Mammary epithelial cell (primary cell): ENCODE results near the gene KCNJ6.

- CAGE, long polyA plus RNA = no peak
- RRBS = no CpG with 5 or more reads among the region's 3 CpGs
Measured at GRCh38 chr21:37580475-37581062, 214.0 kb downstream of the DYRK1A start.

GRCh38 chr21:37644657-37645032 is 271.6 kb downstream of the KCNJ6 start:
- CAGE, long polyA plus RNA = no peak
- RRBS = no CpG with 5 or more reads among the region's 8 CpGs

- CAGE, long polyA plus RNA = no peak
- RRBS = 2% methylated on average over 17 of the region's 76 CpGs
Measured at GRCh38 chr21:37915848-37916837, at the start of gene KCNJ6. KCNJ6 (minus strand) TSS chr21:37916457.

- CAGE, long polyA plus RNA = no peak
- RRBS = no CpG with 5 or more reads among the region's 1 CpG
Measured at GRCh38 chr21:38266724-38267080, 9.9 kb downstream of the KCNJ15 start.

- CAGE, long polyA plus RNA = no peak
- RRBS = no CpG with 5 or more reads among the region's 7 CpGs
Measured at GRCh38 chr21:38272245-38272839, 15.6 kb downstream of the KCNJ15 start.

GRCh38 chr21:38349012-38349879 is 92.5 kb downstream of the KCNJ15 start:
- CAGE, long polyA plus RNA = no peak
- RRBS = no CpG with 5 or more reads among the region's 12 CpGs

DNA sequence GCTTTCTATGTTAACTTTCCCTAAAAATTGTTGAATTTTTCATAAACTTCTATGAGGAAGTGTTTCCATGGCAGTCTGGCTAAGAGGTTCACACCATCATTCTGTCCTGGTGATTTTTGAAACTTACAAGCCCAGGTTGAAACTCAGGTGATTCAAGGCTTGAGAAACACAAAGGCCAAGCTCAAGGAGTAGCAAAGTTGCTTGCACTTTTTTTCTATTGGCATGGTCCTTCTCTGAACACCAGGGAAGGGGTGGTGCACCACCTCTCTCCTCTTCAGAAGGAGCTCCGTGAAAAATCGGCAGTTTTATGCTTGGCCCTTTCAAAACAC is 43.1 kb downstream of the ERG start:
- CAGE, long polyA plus RNA = no peak
- RRBS = no CpG with 5 or more reads among the region's 2 CpGs

GRCh38 chr21:38661595-38662139 is 144.1 kb upstream of the ETS2 start:
- CAGE, long polyA plus RNA = no peak
- RRBS = no CpG with 5 or more reads among the region's 20 CpGs

DNA sequence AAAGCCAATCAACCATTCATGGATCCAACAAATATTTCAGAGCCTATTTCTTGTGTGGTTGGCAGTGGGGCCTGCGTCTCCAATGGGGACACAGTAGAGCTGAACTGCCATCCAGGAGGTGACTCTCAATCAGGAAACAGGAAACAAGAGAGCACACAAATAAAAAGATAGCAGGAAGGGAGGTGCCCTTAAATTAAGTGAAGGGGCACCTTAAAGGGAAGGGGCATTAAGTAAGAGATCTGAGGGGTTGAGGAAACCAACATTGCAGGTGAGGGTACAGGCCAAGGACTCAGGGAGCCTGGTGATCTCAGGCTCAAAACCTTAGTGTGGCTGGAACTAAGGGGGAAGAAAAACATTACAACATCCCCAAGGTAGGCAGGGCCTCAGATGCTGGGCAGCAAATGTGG is 64.2 kb upstream of the ETS2 start:
- CAGE, long polyA plus RNA = no peak
- RRBS = no CpG with 5 or more reads among the region's 1 CpG

- CAGE, long polyA plus RNA = no peak
- RRBS = no CpG with 5 or more reads among the region's 11 CpGs
Measured at GRCh38 chr21:38861794-38862843, 56.4 kb downstream of the ETS2 start.

DNA sequence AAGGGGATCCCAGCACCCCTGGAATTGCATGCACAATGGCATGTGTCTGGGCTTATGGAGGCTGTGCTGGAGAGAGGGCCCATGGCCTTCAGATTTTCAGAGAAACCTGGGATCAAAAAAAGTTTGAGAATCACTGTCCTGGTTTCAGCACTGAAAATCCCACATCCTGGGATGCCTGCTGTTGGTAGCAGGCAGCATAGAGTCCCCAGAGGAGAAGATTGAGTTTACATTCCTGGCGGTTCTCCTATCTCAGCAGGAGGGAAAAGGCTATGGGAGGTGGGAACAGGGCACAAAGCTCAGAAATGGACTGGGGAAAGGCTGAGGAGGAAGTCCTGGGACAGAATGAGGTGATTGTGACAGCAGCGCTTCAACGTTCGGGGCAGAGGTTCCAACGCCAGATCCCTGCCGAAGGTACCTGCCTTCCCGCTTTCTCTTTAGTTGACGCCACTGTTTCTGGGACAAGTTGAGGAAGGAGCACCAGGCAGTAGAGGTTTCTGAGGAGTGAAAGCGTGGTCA is 103.4 kb downstream of the ETS2 start:
- CAGE, long polyA plus RNA = no peak
- RRBS = no CpG with 5 or more reads among the region's 9 CpGs

DNA sequence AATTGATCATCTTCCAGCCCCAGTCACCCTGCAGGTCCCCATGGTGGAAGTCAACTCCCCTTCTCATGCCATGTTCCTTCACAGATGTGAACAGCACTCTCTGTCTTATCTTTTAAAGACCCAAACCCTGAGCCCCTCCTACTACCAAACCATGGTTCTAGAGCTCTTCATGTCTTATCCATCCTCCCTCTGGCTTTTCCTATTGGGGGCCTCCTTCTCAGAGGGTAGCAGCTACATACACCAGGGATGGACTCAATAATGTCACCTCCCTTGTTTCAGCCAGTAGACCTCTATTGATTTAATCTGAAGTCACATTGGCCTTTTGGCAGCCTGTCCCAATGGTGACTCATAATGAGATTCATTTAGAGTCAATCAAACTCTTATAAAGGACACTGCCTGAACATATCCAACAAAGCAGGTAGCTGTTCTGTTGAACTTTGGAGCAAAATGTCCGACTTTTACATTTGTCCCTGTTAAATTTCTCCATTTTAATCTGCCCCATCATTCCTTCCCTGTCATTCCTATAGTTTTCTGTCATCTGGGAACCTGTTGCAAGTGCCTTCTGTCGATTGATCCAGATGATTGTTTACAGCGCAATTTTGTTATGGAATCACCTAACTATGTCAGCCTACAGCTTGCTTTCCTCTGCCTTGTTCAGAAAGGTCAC is 105.8 kb downstream of the ETS2 start:
- CAGE, long polyA plus RNA = no peak
- RRBS = no CpG with 5 or more reads among the region's 3 CpGs

GRCh38 chr21:38965687-38966661 is 160.2 kb downstream of the ETS2 start:
- CAGE, long polyA plus RNA = no peak
- RRBS = no CpG with 5 or more reads among the region's 21 CpGs

DNA sequence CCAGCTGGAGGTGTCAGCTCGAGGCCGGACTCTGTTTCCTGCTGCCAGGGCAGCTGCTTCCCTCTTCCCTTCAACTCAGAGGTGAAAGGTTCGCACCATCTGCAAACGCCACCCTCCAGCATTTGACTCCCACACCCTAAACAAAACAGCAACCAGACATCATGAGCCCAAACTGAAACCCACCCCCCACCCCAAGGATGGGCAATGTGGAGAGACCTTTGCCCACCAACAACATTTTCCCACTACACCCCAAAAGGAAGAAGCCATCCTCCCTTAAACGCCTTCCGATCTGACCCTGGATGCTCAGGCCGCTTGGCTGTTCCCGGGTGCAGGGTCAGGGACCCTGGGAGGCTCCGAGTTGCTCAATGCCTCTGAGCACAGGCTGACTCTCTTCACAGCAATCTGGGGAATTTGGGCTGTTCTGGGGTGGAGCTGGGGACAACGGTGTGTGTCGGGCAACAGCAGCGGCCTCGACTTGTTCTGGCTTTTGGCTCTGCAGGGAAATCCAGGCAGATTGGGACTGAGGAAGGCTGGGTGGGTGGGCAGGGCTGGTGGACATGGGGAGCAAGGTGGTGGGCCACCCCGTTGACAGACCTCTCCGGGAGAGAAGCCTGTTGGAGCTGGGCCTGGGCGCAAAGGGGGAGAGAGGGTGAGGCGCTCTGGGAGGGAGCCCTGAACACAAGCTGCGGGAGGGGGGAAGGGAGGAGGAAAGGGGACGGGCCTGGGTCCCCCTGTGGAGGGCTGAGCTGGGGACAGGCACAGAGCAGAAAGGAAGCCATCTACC is 162.1 kb downstream of the PSMG1 start:
- CAGE, long polyA plus RNA = no peak
- RRBS = no CpG with 5 or more reads among the region's 19 CpGs

DNA sequence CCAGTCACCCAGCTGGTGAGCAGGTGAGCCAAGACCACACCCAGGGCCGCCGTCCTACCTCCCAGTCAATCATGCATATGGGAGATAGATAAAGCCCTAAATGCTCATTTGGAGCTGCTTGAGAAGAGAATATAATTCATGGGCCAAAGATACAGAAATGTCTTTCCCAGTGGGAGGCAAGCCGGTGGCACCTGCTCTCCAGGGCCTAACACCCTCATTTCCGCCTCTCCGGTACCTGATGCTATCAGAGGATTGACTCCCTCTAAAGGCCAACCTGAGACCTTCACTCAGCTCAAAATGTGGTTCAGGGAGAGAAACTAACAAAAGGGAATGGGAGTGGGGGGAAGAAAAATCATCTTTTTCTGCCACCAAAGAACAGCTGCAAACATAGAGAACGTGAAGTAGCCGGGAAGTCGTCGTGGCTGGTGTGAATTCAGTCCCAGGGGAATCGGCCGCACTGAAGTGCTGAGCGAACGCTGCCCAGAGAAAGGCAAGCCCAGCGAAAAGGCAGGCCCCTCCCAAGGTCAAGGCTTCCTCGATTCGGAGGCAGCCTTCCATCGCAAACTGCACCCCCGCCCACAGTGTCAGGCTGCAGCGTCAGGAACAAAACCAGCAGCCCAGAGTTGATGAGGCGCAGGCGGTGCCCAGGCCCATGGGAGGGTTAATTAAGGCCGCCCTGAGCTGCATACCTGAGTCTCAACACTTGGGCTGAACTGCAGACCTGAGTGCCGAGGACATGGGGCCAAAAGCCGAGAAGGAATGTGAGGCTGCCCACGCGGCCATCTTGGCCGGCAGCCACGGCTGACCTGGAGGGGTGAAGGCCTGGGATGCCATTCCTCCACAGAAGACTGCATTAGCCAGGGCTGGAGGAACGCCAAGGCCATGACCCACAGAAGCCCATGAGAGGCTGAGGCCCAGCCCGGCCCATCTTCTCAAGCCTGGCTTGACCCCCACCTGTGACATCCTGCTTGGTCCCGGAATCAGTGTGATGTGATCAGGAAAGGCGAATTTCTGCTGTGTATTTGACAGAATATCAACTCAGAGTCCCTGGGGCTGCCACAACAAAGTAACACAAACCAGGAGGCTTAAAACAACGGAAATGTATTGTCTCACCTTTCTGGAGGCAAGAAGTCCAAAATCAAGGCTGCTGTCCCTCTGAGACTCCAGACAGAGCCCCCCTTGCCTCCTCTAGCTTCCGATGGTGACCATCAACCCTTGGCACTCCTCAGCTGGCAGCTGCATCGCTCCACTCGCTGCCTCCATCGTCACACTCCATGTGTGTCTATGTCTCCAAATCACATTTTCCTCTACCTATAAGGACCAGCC is 160.0 kb downstream of the PSMG1 start:
- CAGE, long polyA plus RNA = no peak
- RRBS = 71% methylated on average over 4 of the region's 37 CpGs

DNA sequence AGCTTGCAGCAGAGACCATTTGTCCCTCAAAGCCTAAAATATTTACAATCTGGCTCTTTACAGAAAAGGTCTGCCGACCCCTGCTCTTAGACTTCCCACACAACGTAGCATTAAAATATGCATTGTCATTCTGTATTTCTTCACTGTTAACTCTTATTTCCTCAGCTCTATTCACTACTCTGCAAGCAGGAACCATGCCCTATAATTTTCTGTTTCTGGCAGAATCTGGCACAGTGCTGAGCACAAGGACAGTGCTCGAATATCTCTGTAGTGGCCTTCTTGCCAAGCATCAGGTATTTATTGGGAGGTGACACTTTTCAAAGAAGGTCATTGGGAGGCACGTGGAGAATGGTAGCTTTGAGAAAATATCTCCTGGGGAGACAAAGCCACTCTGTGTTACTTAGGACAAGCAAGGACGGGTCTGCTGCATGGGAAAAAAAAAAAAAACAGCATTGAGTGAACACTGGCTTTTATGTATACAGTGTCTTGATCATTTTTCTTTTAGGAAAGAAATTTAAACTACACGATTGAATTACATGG is 77.9 kb downstream of the PSMG1 start:
- CAGE, long polyA plus RNA = no peak
- RRBS = no CpG with 5 or more reads among the region's 6 CpGs

DNA sequence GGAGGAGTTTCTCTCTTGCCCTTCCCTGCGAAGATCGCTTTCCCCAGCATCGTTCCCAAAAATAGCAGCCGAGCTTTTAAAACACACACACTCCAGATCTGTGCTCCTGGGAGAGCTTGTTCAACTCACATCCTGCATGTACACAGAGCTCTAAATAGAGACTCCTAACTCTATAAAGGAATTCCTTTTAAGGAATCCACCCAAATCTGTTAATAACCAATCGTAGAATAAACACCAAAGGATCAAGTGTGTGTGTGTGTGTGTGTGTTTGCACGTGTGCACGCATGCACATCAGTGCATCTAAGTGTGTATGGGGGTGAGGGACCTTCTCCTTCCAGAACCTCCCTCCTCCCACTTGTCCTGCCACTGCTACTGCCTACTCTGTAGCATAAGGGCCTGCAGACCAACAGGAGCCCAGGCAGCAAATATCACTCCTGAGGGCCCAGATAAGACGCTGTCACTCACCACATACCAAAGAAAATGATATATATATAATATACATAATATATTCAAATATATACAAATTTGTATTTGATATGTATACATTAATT is 58.4 kb downstream of the PSMG1 start:
- CAGE, long polyA plus RNA = no peak
- RRBS = no CpG with 5 or more reads among the region's 8 CpGs

DNA sequence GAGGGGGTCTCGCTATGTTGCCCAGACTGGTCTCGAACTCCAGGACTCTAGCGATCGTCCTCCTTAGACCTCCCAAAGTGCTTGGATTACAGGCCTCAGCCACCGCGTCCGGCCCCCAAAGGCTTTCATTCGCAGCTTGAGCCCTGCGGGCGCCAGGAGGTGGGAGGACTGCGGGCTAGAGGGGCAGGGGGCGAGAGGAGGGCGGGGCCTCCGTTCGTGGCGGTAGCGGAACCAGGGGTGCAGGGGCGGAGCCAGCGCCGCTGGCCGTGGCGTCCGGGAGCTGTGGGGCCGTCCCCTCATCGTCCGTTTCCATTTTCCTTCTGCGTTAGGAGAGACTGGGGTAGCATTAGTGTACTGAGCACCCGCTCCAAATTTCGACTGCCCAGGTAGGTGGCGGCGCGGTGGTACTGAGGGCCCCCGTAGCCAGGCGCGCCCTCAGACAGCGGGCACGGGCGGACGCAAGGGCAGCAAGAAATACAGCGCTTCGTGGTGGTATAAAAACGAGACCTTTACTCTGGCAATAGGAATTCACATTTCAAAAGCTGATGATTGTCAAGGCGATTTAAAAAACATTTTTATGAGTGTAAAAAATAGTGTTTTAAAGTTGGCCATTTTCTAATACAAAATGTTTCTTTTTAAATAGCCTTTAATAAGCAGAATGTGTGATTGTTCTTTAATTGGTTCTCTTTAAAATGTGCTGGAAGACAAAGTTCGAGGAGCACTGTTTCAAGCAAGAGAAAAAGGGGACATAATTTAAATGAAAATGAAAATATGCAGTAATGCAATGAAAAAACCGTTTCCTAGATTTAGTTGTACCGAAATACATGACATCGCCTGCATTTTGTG is 661 bp upstream of the PSMG1 start:
- CAGE, long polyA plus RNA = no peak
- RRBS = no CpG with 5 or more reads among the region's 47 CpGs

DNA sequence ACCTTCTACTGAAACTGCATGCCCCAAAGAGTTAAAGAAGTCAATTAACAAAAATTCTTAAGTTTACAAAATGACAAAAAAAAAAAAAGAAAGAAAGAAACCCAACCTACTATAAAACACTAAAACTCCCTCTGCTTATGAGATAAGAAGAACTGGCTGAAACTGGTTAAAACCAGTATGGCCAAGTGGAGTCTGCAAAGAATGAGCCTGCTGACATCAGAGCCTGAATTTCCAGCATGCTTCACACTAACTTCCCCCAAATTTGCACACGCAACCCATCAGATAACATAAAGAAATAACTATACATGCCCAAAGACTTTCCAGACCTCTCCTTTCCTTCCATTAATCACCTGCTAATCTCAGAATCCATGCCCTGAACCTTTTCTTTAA is 25.6 kb upstream of the PSMG1 start:
- CAGE, long polyA plus RNA = no peak
- RRBS = no CpG with 5 or more reads among the region's 1 CpG

- CAGE, long polyA plus RNA = no peak
- RRBS = no CpG with 5 or more reads among the region's 9 CpGs
Measured at GRCh38 chr21:39283547-39284875, 29.4 kb downstream of the BRWD1 start.